Measurements from ENCODE around the genes FKBP11 and PRKAG1.

DNA sequence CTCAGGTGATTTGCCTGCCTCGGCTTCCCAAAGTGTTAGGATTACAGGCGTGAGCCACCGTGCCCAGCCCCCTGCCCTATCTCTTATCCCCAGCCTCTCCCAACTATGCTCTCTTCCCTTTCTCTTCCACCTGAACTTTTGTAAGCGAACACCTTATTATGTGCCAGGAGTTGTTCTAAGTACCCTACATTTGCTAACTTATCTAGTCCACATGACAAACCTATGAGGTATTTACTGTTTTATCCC lies 12.6 kb downstream of the HDAC7 start:
- PRO-cap, result no peak
- RAMPAGE, long total RNA, 2 experiments, result no peak in any of the 2 experiments

GRCh38 chr12:47828087-47828699 lies 8.5 kb upstream of the HDAC7 start:
- PRO-cap, result no peak
- RAMPAGE, long total RNA, 2 experiments, result no peak in any of the 2 experiments

DNA sequence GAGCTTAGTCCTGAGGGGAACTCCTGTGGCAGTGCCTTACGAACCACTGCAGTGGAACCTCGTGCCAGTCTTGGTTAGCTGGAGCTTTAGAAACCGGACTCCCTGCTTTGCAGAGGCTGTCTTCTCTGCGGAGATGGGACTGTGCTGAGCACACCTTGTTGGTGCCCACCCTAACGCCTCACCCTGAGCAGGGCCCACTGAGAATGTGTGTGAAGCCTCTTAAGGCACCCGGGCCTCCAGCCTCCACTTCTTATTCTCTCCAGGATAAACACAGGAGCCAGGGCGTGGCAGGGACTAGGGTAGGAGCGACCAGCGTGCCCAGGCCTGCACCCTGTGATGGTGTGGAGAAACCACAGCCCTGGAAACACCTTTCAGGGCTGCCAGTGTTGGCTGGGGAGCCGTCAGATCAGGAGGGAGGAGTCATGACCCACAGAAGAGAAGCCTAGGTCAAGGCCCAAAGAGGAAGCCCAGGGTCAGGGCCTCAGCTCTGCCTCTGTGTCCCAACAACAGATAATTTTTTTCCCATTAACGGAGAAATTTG lies 41.4 kb downstream of the VDR start:
- PRO-cap, result unidirectional peak, plus-strand start at position 383 of the sequence
- RAMPAGE, long total RNA, 2 experiments, result no peak in any of the 2 experiments

DNA sequence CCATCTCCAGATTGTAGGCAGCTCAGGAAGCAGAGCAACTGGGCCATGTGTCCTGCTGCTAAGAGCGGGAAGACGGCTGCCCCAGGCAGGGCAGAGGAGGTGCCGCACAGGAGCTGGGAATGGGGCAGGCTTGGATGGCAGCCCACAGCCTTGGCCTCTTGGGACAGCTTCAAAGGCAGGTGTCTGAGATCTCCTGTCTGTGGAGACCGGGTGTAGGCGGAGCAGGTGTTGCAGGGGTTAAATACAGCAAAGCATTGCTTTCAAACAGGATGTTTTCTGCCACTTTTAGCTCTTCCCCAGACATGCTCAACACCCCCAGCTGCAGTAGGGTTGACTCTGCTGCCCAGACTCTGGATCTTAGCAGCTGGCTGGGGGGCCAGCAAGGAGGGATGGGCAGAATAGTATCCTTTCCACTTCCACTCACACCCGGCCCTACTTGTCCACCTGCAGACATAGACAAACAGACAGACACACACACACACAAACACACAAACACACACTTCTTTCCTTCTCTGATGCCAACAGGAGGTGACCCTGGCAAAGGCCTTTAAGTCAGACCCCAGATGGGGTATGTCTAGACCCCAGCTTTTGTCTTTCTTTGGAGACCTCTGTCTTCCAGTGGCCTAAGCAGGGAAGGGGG lies 21.5 kb downstream of the VDR start:
- PRO-cap, result no peak
- RAMPAGE, long total RNA, 2 experiments, result no peak in any of the 2 experiments

DNA sequence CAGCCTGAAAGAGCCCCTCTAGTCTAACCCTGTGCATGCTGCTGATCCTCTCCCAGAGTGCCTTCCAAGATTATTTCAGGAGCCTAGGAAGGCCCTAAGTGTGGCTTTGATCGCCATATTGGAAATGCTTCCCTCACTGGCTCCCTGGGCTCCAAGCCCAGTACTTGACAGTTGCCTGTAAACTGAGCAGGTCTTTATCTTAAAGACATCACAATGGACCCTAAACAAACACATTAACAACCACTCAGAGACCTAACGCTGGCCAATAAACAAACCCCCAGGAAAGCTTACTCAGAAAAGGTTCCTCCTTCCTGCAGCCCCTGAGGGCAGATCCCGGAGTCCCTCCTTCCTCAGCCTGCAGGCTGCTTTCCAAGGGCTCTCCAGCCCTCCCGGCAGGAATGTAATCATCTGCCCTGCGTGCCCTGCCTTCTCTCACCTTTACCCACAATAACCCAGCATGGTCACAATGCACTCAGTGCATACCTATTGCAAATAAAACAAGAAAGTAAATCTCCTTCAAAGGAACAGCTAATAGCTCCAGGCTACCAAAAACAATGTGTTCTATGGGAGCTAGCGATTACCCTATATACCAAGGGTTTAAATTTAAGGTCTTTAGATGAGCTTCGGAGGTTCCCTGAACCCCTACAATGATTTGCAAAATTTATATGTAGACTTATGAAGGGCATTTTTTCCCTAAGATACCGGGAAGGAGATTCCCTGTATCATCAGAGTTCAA lies 17.6 kb upstream of the COL2A1 start:
- PRO-cap, result no peak
- RAMPAGE, long total RNA, 2 experiments, result no peak in any of the 2 experiments

DNA sequence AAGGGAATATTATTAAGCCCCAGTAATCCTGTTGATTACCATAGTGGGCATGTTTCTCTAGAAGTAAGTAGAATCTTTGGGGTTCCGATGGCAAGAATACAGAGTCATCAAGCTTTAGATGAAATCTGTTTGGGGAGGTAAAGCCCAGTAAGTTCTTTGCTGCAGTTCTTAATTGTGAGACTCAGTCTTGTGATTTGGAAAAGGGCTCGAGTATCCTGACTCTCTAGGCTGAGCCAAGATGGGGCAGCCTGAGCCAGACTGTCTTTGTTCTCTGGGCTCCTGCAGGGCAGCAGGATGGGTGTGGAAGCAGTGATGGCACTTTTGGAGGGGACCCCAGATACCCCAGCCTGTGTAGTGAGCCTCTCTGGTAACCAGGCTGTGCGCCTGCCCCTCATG lies 18.3 kb downstream of the PFKM start:
- PRO-cap, result no peak
- RAMPAGE, long total RNA, 2 experiments, result no peak in any of the 2 experiments

DNA sequence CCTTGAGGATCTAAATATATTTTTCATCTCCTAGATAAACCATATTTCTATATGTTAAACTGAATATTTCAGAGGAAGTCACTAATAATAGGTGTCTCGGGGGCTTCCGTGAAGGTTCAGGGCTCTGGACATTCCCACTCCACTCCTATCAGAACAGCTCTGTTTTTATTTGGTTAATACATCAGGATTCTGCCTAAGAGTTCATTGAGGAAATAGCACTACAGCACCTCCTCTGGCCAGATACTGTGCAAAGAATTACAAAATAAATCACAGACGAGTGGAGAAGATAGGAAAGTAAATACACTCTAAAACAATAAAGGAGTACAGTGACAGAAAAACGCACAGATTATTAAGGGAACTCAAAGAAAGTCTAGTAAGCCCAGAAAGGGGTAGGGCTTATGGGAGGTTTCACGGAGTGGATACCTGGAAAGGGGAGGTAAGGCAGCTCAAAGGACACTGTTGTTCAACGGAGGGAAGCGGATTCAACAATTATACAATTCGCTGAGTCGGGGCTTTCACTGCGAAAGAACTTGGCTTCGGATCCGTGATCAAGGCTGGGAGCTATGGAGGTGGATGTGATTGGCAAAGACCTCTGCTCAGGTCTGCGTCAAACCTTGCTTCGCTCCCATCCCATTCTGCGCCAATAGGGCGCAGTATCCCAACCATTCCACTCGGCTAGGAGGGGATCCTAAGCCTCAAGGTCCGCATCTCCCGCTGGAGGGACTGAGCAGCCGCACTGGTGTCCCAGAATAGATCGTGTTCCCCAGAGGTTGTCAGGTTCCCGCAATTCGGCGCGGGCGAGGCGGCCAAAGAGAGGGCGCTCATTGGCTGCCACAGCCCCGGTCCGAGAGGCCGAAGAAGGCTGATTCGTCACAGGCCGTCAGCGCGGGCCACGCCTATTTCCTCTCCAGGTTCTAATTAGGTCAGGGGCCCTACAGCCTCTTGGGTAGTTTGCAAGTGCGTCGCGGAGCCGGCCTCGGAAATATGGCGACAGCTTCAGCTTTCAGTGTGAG lies 5.4 kb downstream of the OR10AD1 start:
- PRO-cap, result bidirectional peak, plus-strand start at position 949 of the sequence, minus-strand start at position 751 of the sequence
- RAMPAGE, long total RNA, 2 experiments, result no peak in any of the 2 experiments

DNA sequence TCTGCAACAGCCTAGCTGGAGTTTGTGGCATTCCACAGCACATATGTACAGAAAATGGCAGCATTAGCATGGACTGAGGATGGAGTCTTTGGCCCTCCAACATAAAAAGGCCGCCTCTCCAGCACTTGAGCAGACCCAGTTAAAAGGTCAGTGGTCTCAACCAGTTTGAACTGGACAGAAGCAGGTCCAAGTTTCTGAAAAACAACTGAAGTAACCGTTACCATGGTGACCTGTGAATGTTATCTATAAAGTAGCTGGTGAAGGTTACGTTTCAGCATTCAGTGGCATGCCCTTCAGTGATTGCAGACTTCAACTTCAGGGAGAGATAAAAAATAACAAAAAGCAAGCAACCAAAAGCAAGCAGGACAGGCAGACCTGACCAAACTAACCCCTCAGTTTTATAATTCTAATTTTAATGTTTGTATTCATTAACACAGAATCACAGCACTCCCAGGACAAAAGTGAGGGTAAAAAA lies 34.1 kb upstream of the OR10AD1 start:
- PRO-cap, result no peak
- RAMPAGE, long total RNA, 2 experiments, result no peak in any of the 2 experiments

GRCh38 chr12:48890527-48891775 lies 13.0 kb upstream of the CCDC65 start:
- PRO-cap, result no peak
- RAMPAGE, long total RNA, 2 experiments, result no peak in any of the 2 experiments

DNA sequence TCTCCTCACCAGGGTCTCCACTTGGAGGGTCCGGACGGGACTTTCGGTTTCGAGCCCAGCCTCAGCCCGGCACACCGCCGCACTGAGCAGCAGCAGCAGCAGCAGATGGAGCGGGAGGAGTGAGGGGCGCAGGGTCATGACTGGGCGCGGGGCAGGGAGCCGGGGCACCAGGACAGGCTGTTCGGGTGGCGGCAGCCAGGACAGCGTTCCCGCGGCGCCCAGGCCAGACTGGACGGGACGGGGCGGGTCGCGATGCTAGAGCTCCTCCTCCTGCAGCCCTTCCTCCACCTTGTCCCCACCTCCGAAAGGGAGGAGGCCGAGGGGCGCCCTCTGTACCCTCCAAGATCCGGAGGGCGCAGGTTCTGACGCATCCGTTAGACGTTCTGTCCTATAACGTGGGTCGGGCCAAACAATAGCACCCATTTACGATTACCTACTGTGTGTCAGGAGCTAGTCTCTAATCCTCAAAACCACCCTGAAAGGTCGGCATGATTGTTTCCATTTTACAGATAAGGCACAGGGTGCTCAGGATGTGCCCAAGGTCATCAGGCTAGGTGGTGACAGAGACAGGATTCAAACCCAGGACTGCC lies at the start of gene FKBP11:
Gene FKBP11 (minus strand): TSS at position 202 of the 590 bp plus-strand sequence.
- PRO-cap, result bidirectional peak, plus-strand start at position 388 of the sequence, minus-strand start at position 230 of the sequence
- RAMPAGE, long total RNA, 2 experiments, result no peak in any of the 2 experiments

DNA sequence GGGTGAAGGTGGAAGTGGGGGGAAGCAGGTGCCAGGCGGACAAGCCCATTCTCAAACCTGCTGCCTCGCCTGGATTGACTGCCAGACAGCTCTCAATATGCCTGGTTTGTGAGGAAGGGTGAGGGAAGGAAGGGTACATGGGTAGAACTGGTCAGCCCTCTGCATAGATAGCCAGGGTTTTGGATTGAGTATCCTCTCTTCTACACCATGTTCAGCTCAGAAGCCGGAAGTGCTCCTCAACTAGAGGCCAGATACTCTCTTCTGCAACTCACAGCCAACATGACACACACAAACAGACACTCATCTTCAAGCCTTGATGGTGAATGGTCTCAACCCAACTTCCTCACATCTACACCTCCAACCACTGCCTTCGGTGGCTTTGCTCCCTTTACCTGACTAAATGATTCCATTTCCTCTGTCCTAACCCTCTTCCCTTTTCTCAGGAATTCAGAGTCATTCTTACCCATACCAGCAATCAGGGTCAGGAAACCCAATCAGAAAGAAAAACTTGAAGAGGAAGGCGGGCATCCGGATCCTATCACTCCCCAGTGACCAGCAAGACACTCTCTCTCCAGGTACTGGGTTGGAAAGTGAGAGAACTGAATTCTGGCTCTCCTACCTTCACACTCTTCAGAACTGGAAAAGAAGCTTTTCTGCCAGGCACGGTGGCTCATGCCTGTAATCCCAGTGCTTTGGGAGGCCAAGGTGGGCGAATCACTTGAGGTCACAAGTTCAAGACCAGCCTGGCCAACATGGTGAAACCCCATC lies 7.7 kb upstream of the FKBP11 start:
- PRO-cap, result no peak
- RAMPAGE, long total RNA, 2 experiments, result no peak in any of the 2 experiments

DNA sequence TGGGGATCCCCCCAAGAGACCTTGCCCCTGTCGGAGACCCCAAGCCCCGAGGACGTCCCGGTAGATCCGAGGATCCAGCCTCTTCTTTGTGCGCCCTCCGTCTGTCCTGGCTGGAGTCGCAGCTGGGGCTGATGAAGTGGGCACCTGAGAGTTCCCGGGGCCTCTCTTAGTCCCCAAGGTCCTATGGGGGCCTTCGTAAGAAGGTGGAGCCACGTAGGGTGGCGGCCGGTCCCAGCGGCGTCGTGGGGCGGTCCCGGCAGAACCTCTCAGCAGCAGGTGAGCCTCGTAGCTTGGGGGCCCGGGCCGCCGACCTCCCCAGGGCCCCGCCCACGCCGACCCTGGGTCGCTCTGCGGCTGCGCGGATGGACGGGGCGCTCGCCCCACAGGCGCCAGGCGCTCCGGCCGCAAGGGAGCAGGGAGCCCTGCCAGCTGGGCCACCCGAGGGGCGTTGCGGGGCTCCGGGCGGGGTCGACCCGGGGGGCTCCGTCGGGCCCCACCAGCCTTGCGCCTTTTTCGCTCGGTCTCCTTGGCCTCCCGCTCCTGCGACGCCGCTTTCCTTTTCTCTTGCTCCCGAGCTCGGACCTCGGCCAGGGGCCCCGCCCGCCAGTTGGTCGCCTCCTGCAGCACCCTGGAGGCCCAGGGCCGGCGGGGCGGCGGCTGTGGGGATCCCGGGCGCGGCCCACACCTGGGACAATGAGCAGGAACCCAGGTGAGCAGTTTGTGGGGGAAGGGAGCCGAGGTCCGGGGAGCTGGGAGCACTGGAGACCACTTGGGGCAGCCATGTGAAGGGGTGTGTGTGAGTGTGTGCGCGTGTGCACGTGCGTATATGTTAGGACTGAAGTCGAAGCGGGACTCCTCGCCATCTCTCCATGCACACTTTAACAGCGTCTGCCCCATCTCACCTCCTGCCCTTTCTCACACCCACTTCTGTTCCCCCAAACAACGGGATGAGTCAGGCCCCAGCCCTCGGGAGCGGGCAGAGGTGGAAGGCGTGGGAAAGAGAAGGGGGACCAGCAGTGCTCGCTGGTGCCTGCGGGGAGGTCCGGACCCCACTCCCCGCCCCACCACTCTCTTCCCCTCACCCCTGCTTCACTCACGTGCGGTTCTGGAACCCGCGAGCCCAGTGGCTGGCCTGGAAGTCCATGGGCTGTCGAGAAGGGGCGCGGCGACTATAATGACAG lies 803 bp downstream of the DDN start:
- PRO-cap, result no peak
- RAMPAGE, long total RNA, 2 experiments, result no peak in any of the 2 experiments

DNA sequence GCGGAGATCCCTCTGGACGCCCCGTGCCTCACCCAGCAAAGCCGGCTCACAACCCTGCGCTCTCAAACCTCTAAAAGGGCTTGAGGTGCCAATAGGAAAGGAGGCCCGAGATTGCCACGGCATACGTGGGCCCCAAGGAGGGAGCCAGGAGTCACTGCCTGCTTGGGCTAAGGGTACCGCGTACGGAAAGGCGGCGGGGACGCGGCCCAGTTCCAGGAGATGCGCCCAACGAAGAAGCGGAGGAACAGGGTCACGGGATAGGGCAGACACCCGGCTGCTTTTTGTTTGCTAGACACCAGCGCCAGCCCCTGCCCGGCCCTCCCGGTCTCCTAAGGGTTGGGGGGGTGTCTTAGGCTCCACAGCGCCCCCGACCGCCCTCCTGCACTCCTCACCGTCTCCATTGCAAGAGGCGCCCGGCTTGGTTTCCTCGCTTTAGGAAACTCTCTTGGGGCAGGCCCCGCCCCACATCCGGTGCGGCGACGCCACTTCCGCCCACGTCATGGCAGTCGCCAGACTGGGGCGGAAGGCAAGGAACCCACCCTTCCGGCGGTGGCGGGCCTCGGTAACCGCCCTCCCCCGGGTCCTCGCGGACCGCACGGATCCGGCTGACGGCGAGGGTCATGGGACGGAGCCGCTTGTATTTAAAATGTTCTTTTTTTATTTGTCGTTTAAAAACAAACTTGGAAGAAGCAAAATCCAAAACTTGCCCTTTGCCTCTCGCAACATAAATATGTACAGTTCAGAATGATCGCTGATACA lies at the start of gene PRKAG1:
Gene PRKAG1 (minus strand): TSS at position 437 of the 759 bp plus-strand sequence.
- PRO-cap, result bidirectional peak, plus-strand start at position 512 of the sequence, minus-strand start at position 402 of the sequence
- RAMPAGE, long total RNA, 2 experiments, result start-site peak on the minus strand in 2 of 2 experiments, centred at positions 424 to 427 of the sequence, 161 to 240 reads per replicate

DNA sequence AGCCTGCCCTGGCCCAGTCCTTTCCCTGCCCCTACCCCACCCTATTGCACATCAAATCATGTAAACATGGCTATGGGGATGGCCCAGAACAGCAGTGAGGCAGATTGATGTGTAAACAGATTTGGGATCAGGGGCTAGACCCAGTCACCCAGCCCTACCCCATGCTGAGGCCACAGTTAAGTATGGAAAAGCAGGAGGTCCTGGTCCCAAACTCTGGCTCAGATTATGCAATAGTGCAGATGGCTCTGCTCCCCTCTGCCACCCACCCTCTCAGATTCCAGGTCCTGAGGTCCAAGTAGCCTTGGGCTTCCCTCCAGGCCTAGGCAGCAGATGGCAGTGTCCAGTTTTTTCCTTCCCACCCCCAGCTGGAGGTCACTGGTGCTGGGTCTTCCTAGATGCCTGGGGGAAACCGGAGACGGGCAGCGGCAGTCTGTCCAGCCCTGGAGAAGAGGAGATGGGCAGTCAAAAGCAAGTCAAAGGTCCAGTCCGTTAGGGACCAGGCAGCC lies 2.8 kb upstream of the DHH start:
- PRO-cap, result no peak
- RAMPAGE, long total RNA, 2 experiments, result no peak in any of the 2 experiments

DNA sequence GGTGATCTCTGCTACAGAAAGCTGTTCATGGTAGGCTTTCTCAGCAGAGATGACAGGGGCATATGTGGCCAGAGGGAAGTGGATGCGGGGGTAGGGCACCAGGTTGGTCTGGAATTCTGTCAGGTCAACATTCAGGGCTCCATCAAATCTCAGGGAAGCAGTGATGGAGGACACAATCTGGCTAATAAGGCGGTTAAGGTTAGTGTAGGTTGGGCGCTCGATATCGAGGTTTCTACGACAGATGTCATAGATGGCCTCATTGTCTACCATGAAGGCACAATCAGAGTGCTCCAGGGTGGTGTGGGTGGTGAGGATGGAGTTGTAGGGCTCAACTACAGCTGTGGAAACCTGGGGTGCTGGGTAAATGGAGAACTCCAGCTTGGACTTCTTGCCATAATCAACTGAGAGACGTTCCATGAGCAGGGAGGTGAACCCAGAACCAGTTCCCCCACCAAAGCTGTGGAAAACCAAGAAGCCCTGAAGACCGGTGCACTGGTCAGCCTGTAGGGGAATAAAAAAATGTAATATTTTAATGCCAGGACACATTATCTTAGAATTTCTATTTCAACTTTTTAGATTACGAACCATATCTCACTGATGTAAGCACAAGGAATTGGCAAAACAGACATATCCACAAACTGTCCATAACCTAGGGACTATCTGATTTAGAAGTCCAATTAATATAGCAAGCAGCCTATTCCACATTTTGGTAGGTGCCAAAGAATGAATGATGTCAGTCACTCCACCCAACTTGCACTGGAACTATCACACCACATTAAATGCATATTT lies 2.6 kb downstream of the TUBA1B start:
- PRO-cap, result no peak
- RAMPAGE, long total RNA, 2 experiments, result no peak in any of the 2 experiments

DNA sequence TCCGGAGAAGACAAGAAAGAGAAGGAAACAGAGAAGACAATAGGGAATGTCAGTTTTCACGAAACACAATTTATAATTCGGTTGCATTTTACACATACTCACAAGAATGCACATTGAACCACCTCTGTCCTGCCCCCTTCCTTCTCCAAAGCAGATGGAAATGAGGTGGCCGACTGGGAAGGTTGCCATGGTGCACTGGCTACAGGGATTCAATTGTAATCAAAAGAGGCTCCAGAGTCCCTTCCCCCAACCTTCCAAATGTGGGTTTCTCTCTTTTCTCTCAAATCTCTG lies 9.9 kb upstream of the TUBA1A start:
- PRO-cap, result no peak
- RAMPAGE, long total RNA, 2 experiments, result no peak in any of the 2 experiments

GRCh38 chr12:49296863-49297776 lies 2.2 kb downstream of the PRPH start:
- PRO-cap, result no peak
- RAMPAGE, long total RNA, 2 experiments, result no peak in any of the 2 experiments

DNA sequence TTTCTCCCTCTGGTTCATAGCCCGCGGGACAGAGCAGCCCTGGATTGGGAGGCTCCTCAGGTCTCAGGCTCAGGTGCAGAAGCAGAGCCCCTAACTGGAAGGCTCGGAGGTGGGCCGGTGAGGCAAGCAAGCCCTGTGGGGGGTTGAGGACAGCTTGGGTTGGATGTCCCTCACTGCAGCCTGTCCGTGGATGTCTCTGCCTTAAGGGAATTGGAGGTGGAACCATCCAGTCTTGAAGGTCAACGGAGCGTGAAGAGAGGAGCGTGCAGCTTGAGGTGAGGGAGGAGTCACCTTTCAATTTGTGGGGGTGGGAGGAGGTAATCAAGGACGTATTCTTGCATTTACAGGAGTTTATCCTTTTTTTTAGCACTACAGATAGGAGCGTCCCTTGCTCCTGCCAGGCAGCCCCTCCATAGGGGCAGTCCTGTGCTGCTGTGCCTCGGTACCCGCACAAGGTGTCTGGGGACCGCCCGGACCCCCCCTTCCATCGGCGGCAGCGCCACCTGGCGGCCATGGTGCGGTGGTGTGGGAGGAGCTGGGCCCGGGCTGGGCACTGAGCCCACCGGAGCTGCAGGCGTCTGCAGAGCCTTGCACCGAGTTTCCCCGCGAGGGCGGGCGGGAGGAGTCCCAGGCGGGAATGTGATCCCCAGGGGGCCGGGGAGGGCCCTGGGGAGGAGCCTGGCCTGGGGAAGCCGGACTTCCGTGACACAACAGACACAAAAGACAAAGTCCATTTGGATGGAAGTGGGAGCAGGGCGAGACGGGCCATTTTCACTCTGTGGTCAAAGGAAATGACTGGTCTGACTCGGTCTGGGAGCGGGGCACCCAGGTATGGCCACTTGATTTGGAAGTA lies 815 bp downstream of the DNAJC22 start:
- PRO-cap, result no peak
- RAMPAGE, long total RNA, 2 experiments, result no peak in any of the 2 experiments

DNA sequence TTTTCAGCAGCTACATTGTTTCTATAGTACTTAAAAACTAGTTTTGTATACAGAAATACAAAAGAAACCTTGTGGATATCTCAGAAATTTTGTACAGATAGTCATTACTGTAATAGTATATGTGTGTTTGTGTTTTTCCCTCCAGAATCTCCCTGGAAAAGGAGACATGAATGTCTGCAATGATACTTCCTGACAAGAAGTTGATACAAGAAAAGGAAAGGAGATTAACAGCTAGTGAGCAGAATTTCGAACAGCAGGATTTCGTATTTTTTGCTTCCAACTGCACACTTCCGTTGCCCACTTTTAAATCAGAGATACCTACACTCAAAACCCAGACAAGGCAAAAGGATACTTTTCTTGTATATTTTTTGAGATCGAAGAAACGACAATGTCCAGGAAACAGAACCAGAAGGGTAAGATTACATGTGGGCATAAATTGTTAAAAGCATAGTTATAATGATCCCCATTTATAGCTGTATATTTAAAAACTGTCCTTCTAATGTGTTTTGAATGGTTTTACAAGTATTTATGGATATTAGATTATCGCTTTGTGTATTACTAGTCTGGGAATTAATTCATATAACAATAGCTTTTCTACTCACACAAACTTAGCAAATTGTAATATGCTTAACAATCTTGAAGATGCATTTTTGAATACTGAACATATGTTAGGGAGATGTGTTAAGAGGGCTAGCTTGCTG lies 78.1 kb upstream of the KCNH3 start:
- PRO-cap, result no peak
- RAMPAGE, long total RNA, 2 experiments, result no peak in any of the 2 experiments

- PRO-cap, result no peak
- RAMPAGE, long total RNA, 2 experiments, result no peak in any of the 2 experiments
Measured at GRCh38 chr12:49537208-49538447, 1.2 kb upstream of the KCNH3 start.